Monocyte (primary cell): ENCODE data around the genes CFH and CFHR2.

- PRO-cap, 2 experiments = no peak in any of the 2 experiments
Measured at GRCh38 chr1:187460905-187461366, 632.2 kb downstream of the PLA2G4A start.

GRCh38 chr1:188272071-188272568 lies 1443.4 kb downstream of the PLA2G4A start:
- PRO-cap, 2 experiments = no peak in any of the 2 experiments

GRCh38 chr1:192485656-192486325 lies 89.8 kb upstream of the RGS1 start:
- PRO-cap, 2 experiments = no peak in any of the 2 experiments

DNA sequence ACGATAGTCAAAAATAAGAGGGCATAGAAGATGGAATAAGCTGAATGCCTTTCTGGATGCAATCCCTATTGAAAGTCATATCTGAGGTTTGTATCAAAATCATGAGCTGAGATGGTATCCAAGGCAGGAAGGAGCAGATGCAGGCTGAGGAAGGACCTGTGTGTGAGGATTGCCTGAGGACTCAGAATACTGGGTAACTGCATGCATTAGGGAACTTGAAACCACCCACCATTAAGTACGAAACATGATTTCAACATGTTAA lies 29.6 kb upstream of the RGS1 start:
- PRO-cap, 2 experiments = no peak in any of the 2 experiments

DNA sequence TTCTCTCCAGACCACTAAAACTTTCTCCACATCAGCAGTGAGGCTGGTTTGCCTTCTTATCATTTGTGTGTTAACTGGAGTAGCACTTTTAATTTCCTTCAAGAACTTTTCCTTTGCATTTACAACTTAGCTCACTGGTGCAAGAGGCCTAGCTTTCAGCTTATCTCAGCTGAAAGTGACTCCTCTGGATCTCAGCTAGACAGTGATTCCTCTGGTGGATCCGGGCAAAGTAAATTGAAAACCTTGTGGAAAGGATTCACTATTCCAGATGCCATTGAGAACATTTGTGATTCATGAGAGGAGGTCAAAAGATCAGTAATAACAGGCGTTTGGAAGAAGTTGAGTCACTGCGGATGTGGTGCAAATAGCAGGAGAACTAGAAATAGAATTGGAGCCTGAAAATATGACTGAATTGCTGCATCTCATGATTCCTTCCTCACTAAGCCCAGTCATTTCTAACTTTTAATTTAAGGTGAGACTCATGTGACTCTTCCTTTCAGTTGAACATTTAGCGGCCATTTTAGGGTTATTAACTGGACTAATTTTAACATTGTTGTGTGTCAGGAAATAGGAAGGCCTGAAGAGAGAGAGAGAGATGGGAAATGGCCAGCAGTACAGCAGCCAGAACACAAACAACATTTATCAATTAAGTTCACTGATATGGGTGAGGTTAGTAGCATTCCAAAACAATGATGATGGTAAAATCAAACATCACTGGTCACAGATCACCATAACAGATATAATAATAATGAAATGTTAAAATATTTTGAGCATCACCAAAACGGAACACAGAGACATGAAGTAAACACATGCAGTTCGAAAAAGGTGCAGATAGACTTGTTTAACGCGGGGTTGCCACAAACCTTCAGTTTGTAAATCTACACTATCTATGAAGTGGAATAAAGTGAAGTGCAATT lies 16.0 kb upstream of the RGS1 start:
- PRO-cap, 2 experiments = no peak in any of the 2 experiments

DNA sequence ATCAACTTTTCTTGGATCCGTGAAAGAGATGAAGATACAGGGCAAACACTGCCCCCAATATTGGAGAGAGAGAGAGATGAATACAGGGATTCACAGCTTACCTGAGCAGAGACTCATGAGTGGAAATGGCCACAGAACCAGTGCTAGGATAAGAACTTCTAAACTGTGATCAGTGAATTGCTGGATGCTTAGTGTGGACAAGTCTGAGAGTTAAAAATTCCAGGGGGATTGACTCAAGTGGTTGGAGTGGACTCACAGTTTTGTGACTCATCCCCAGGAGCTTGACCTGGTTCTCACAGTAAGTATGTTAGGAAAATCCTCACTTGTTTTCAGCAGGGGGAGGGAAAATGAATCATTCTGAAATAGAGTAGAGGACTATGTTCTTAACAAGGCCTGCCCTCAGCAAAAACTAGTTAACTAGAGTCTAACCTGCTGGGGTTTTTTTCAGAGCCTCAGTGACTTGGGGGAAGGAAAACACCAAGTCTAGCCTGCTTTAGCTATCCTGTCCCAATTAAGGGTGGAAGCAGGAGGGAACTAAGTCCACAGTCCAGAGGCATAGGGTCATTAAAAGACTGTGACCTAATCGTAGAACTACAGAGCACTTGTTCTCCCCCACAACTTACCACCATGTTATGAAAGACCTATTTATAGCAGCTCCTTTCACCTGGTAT lies 6.2 kb upstream of the CDC73 start:
- PRO-cap, 2 experiments = no peak in any of the 2 experiments

- PRO-cap, 2 experiments = no peak in any of the 2 experiments
Measured at GRCh38 chr1:193634630-193635040, 448.2 kb upstream of the B3GALT2 start.

- PRO-cap, 2 experiments = no peak in any of the 2 experiments
Measured at GRCh38 chr1:196400733-196401416, 207.4 kb downstream of the KCNT2 start.

- PRO-cap, 2 experiments = no peak in any of the 2 experiments
Measured at GRCh38 chr1:196651683-196652275, at the start of gene CFH. Gene CFH, plus strand, starts transcription at chr1:196652043.

- PRO-cap, 2 experiments = no peak in any of the 2 experiments
Measured at GRCh38 chr1:196655164-196655459, 3.3 kb downstream of the CFH start.

DNA sequence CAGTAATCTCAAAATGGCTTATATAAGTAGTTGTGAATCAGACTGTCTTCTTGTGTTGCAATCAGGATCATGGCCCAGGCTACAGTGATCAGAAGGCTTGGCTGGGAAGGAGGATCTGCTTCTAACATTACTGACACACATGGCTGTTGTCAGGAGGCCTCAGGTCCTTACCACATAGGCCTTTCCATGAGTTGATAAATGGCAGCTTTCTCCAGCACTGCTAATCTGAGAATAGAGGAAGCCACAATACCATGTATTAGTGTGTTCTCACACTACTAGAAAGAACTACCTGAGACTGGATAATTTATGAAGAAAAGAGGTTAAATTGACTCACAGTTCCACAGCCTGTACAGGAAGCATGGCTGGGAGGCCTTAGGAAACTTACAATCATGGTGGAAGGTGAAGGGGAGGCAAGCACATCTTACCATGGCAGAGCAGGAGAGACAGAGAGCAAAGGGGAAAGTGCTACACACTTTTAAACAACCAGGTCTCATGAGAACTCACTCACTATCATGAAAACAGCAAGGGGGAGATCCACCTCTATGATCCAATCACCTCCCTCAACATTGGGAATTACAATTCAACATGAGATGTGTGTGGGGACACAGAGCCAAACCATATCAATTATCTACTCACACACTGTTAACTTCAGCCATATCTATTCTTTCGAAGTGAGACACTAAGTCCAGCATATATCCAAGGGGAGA lies 33.9 kb downstream of the CFH start:
- PRO-cap, 2 experiments = no peak in any of the 2 experiments

GRCh38 chr1:196717280-196718447 lies 57.0 kb upstream of the CFHR3 start:
- PRO-cap, 2 experiments = no peak in any of the 2 experiments

GRCh38 chr1:196823446-196823695 lies 3.8 kb downstream of the CFHR1 start:
- PRO-cap, 2 experiments = no peak in any of the 2 experiments

- PRO-cap, 2 experiments = no peak in any of the 2 experiments
Measured at GRCh38 chr1:196933329-196934043, 10.1 kb upstream of the CFHR2 start.

GRCh38 chr1:196943375-196943906 lies at the start of gene CFHR2:
Gene CFHR2, plus strand, starts transcription at chr1:196943738.
- PRO-cap, 2 experiments = no peak in any of the 2 experiments

DNA sequence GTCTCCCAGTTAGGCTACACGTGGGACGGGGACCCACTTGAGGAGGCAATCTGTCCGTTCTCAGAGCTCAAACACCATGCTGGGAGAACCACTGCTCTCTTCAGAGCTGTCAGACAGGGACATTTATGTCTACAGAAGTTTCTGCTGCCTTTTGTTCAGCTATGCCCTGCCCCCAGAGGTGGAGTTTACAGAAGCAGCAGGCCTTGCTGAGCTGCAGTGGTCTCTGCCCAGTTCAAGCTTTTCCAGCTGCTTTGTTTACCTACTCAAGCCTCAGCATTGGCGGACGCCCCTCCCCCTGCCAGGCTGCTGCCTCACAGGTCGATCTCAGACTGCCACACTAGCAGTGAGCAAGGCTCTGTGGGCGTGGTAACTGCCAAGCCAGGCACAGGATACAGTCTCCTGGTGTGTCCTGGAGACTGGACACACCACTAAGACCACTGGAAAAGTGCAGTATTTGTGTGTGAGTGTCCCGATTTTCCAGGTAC lies 14.5 kb downstream of the CFHR5 start:
- PRO-cap, 2 experiments = no peak in any of the 2 experiments

DNA sequence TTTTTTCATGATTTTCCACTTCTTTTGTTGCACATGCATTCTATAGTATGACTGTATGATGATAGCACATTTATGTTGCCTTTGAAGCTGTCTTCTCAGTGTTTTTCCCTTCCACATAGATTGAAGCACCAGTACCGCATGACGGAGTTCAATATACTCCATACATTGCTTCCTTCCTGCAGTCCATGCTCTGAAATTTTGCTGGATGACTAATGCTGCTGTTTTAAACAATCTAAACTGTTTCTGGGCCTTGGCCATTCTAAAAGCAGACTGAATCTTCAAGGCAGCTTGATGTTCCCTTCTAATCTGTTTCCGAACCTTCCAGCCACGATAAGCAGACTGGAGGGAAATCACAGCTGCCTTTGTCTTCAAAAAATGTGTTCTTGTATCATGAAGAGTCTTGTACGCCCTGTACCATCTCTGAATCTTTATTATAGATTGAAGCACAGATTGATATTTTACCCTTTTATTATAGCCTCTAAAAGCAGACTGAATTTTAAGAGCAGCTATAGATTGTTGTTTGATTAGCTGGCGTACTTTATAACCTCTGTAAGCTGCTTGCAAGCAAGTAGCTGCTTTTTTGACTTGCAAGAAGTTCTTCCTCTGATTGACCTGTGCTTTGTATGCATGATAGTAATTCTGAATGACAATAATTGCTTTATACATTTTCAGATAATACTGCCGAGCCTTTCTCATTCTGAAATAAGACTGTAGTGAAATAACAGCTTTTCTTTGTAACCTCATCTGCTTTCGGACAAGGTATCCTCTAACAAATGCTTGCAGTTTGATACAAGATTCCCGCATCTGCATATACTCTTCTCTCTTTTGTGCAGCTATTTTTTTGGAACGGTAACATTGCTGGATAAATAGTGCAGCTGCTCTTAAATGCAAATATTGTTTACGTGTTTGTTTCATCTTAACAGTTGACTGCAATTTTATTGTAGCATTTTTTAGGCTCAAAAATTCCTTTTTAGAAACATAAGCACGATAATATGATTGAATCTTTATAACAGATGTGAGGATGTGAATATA lies 36.5 kb upstream of the F13B start:
- PRO-cap, 2 experiments = no peak in any of the 2 experiments

DNA sequence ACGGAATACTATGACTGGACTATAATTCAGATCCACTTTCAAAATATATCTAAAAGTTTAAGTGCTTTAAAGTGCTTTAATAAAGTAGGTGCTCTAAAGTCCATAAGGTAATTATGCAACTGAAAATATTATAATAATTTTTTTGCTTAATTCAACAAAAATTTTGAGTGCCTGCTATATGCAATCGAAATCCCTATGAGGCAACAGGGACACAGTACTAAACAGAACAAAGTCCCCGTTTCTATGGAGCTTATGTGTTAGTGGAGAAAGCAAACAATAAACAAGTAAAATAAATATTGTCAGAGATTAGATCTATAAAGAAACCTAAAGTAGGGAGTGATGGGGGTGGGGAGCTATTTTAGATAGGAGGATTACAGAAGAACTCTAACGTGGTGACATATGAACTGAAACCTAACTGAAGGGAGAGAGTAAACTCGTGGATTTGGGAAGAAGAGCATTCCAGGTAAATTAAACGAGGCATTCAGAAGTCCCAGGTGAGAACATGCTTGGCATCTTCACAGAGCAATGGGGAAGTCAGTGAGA lies 154.7 kb downstream of the DENND1B start:
- PRO-cap, 2 experiments = no peak in any of the 2 experiments

DNA sequence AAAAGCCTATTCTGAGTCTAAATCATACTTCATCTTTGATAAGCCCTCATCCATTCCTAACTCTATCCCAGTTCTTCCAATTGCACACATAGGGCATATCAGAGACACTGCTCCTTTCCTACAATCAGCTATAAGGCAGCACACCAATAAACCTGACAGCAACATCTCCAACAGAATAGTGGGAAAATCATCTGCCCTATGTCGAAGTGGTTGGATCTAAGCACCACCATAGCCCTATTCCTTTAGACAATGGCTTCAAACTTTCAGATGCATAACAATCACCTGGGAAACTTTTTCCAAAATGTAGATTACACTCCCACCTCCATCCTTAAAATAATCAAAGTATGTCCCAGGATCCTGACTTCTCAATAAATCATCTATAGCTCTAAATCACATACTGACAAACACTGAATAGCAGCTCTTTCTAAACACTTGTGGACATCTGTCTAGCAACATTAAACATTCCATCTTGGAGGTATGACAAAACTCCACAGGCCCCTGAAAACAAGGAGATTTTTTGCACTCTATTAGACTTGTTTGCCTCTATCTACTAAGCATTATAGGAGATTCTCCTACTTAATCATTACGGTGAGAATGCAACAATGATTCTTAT lies 38.1 kb downstream of the DENND1B start:
- PRO-cap, 2 experiments = no peak in any of the 2 experiments

DNA sequence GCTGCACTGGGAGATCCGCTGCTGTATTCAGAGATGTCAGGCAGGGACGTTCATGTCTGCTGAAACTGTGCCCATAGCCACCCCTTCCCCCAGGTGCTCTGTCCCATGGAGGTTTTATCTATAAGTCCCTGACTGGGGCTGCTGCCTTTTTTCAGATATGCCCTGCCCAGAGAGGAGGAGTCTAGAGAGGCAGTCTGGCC lies 18.5 kb upstream of the C1orf53 start:
- PRO-cap, 2 experiments = no peak in any of the 2 experiments